Mononuclear cell (primary cell): ENCODE measurements around a stretch of chr16.

- RRBS: no CpG with 5 or more reads among the region's 7 CpGs
Measured at GRCh38 chr16:69763005-69763528, 935 bp downstream of the WWP2 start.

DNA sequence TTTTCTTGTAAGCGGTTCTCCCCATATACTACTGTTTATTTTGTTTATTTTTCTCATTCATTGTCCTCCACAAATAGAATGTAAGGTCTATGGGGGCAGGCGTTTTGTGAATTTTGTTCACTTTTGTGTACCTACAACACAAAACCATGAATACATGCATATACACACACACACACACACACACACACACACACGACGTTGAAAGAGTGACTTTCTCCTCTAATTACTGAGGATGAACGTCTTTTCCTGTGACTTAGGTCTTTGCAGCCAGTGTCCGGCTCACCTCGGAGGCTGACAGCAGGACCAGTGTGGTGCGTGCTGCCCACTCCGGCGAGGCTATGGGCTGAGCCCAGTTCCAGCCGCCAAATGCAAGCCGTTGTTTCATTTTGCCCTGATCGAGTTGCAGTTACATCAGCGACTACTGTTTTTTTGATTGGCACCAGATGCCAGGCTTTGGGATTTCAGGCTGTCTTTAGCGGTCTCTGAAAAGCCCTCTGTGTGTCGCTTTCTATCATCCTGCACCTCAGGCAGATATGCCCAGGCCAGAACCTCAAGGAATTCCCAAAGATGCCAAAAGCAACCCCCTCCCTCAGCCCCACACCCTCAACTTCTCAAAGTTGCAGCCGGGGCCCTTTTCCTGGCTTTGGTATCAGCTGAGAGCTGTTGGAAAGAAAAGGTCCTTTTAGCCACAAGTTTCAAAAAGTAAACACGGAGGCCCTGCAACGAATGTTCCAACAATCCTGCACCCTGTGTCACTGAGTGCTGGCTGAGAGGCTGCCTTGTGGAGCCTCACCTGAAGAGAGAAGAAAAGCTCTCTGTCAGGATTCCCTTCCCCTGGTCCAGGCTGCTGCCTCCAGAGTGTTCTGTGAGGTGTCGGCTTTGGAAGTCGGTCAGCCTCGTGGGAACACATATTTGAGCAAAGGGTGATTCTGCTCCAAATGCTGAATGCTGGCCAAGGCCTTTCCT lies 58.8 kb downstream of the WWP2 start:
- RRBS: 98% methylated on average over 4 of the region's 22 CpGs

DNA sequence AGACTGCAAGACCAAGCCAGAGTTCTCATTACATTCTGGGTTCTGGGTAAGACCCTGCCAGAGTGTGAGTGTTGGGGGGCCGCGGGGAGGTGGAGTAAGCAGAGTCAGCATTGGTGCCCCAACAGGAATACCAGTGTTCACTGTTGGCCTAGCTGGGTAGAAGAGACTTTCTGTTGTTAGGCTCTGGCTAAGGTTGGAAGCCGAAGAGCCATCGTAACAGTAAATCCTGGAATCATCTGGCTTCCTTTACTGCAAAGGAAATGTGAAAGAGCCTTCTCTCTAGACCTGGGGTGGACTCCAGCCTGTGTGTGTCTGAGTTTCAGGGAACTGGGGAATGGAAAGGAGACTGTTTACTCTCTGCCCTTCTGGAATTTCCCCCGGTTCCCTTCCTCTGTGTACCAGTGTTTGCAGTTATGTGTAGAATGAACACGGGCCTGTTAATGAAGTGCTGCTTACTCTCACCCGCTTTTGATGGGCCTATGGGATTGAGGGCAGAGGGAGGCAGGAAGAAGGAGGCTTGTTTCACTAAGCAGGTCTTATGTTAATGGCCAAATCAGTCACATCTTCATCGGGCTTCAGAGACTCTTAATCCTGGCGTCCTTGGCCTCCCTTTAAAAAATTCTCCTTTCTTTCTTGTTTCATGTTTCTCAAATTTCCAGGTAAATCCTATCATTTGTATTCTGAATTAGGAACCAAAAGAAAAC lies 68.6 kb downstream of the WWP2 start:
- RRBS: no CpG with 5 or more reads among the region's 9 CpGs

GRCh38 chr16:69838932-69839679 lies 77.0 kb downstream of the WWP2 start:
- RRBS: no CpG with 5 or more reads among the region's 5 CpGs

GRCh38 chr16:69917581-69918248 lies 33.4 kb upstream of the CLEC18A start:
- RRBS: no CpG with 5 or more reads among the region's 24 CpGs

DNA sequence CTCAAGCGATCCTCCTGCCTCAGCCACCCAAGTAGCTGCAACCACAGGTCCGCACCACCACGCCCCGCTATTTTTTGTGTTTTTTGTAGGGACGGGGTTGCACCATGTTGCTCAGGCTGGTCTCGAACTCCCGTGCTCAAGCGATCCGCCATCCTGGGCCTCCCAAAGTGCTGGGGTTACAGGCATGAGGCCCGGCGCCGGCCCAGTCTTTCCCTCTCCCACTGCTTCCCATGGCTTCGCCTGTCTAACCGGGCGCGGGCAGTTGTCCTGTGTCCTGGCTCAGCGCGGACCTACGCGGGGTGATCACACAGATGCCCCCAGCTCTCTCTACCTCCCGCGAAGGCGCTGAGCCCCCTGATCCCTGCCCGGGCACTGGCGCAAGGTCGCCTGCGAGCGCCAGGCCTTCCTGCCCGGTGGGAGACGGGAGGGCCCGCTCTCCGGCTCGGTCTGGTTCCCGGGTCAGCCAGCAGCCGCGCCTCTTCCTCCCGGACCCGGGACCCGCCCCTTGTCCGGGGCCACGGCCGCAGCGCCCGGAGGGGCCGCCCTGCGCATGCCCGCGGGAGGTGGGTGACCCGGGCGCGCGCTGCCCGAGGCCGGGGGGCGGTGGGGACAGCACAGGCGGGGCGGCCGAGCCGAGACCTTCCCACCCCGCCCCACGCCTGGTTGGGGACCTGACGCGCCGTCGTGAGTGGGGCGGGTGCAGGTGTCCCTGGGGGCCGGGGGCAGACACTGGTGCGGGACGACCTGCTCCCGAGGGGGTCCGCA lies 13.9 kb downstream of the CLEC18A start:
- RRBS: no CpG with 5 or more reads among the region's 71 CpGs

DNA sequence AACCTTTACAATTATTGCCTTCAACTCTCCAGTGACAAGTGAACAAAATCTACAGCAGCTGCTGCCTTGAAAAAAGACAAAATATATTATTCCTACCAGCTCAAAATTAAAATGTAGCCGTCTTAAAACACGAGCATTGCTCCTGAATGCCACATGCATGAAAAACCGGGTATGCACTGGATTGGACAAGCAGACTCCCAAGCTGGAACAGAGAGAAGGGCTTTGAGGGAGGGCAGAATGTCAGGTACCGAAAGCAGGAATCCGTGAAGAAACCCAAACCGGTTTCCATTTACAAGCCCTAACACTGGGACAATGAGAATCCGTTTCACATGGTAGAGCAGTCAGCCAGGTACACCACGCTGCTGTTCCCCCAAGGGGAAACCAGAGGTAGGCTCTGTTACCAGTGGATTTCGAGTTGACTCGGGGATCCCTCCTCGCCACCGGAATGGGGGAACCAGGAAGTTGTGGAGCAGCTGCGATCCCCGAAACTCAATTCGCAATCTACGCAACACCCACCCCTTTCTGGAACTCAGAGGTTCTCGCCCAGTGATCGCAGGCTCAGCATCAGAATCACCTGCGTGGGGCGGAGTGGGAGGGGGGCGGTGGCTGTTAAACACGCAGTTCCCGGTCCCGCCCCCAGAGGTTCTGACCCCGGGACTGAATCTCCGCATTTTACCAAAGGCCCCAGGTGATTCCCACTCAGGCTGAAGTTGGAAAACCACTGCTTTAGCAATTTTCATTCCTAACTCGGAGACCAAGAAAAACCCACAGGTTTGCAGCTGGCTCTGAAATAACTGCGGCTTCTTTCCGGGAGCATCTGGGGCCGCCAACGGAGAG lies 49.3 kb upstream of the PDPR start:
- RRBS: 22% methylated on average over 3 of the region's 31 CpGs

DNA sequence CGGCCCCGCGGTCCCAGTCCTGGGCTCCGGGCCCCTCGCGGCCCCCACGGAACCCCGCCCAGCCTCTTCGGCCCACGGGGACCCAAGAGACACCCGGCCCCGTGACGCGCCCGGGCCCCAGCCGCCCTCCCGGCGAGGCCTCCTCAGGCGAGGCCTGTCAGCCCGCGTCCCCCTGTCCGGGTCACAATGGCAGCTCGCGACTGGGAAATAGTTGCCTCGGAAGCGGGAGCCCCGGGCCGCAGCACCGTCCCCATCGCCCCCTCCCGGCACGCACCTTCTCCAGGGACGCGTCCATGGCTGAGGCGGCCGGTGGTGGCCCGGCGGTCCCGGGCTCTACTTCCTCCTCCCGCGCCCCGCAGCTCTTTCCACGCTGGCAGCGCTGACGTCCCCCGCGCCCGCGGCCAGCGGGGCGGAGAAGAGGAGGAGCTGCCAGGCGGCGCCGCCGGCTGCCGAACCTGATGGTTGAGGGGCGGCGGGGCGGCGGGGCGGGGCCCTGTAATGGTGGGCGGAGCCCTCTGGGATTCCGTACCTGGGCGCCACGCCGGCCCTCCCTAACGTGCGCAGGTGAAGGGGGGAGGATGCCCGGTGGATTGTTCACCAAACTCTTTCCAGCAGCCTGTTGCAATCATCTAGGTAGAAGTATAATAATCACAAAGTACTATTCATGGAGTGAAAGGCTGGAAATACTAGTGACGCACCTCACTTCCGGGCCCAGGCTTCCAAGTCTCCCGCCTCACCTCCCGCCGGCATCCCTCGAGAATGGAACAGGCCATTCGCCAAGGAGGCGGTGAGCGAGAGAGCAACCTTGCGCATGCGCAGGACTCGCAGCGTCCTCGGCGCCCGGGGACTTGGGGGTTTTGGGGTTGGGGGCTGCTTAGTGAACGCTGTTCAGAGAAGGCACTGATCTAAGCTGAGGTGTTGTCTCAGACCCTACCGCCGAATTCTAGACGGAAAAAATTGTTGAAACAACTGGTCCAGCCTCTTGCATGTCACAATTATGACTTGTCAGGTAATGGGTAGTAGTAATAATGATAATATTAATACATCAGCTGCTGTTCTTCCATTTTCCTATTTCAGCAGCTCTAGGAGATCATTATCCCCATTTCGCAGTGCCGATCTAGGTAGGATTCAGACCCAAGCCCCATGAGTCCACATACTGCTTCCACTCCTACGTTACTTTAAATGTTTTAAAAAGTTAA lies 48.3 kb upstream of the PDPR start:
- RRBS: 3% methylated on average over 4 of the region's 92 CpGs

GRCh38 chr16:70131940-70132648 lies 18.0 kb downstream of the PDPR start:
- RRBS: no CpG with 5 or more reads among the region's 8 CpGs

GRCh38 chr16:70188490-70189017 lies 15.0 kb downstream of the CLEC18C start:
- RRBS: 4% methylated on average over 9 of the region's 33 CpGs

DNA sequence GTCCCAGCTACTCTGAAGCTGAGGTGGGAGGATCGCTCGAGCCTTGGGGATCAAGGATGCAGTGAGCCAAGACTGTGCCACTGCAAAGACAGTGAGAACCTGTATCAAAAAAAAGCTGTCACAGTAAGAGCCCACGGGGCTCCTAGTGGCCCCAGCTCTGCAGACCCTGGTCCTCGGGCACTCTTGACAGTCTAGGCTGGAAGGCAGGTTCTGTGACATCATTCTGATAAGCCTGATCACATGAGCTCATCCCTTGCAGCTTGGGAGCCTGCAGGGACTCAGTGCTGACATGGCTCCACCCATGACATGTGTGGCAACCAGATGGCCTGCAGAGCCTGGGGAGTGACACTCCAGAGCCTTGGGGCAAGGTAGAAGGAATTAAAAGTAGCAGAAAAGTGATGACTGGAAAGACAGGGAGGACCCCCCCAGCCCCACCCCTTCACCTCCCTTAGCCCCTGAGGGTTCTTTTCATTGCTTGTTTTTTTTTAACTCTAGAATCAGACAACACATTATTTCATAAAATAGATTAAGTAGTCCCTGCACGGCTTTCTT lies 42.3 kb downstream of the ST3GAL2 start:
- RRBS: no CpG with 5 or more reads among the region's 5 CpGs

GRCh38 chr16:70412057-70412780 lies 26.7 kb downstream of the ST3GAL2 start:
- RRBS: no CpG with 5 or more reads among the region's 8 CpGs

DNA sequence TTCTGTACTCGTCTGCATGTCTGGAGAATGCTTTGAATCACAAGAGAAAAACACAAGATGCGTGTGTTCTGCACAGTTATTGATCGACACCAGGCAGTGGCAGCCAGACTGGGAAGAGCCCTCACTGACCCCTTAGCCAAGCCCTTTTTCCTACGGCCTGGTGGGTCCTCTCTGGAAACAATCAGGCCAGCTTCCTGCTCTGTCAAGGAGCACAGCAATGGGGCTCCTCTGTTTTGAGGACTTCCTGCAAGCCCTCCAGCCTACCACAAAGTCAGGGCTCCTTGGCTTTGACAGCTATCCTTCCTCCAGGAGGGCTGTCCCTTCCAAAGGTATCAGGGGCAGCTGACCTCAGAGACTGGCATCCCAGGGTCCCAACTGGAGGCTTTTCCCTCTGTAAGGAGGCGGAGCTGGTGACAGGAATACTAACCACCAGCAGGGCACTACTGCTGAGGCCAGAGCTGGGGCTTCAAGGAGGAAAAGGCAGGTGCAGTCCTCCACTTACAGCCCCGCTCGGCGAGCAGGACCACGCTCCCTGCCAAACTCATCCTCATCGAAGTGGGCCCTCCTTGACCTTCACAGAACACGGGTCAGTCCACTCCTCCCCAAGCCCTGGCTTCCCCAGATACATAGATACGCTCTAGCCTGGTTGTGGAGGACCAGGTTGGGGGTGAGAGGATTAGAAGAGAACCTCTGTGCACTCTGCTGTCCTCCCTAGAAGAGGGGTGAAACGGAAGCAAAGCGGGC lies 20.7 kb downstream of the ST3GAL2 start:
- RRBS: no CpG with 5 or more reads among the region's 14 CpGs

- RRBS: no CpG with 5 or more reads among the region's 5 CpGs
Measured at GRCh38 chr16:70433245-70433892, 5.5 kb downstream of the ST3GAL2 start.

- RRBS: no CpG with 5 or more reads among the region's 25 CpGs
Measured at GRCh38 chr16:70450558-70451014, 3.8 kb upstream of the FCSK start.

- RRBS: no CpG with 5 or more reads among the region's 6 CpGs
Measured at GRCh38 chr16:70548496-70549516, 25.2 kb downstream of the SF3B3 start.

GRCh38 chr16:70571637-70572460 lies 48.2 kb downstream of the SF3B3 start:
- RRBS: no CpG with 5 or more reads among the region's 10 CpGs

- RRBS: 92% methylated on average over 2 of the region's 15 CpGs
Measured at GRCh38 chr16:70681384-70682380, 4.2 kb downstream of the MTSS2 start.

GRCh38 chr16:71385232-71385671 lies 26.7 kb downstream of the CALB2 start:
- RRBS: 88% methylated on average over 1 of the region's 8 CpGs

GRCh38 chr16:71570269-71571080 lies 6.4 kb downstream of the TAT start:
- RRBS: no CpG with 5 or more reads among the region's 10 CpGs